ENCODE data around the genes TMEM132C, FZD10, STX2 and ULK1.

GRCh38 chr12:128266669-128267487, at the start of gene TMEM132C:
TMEM132C (plus strand) TSS chr12:128267170.
- PRO-cap: no peak

DNA sequence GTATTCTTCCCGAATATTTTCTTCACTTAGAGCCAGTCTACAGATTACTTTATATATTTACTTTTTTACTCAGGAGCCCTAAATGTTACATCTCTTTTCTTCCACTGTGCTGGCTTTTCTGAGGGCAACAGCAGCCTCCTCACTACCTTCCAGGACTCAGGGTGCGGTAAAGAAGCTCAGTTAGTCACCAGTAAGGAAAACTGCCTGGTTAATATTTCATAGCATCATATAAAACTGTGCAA, 220.3 kb downstream of the SLC15A4 start:
- PRO-cap: no peak

DNA sequence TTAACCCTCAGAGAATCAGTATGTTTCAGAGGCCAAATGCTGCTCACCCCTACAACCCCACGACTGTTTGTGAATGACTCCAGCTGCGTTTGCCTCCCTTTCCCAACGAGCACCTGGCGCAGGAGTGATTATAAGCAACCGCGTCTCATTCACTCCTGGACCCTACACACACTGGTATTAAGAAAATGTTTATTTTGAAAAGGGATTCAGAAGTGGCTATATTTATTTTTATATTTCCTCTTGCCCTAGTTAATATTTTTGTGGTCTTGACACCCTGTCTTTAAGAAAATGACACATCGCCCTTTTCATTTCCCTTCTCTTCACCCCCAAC, 77.9 kb downstream of the SLC15A4 start:
- PRO-cap: no peak

DNA sequence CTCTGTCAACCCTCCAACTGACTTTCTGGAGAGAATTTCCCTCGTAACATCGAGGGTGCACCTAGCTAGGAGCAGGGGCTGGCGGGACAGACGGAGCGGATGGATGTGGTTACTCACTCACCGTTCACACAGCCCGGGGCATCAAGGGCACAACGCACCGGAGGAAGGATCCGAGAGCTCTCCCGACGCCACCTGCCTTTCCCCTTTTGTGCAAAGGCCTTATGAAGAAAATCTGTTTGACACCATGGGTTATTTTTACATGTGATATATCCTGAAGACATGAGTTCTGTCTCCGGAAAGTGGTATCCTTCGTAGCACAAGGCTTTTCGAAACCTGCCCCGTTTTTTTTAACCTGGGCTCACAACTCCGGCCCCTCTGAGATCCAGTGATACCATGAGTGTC, 31.3 kb downstream of the SLC15A4 start:
- PRO-cap: no peak

- PRO-cap: no peak
Measured at GRCh38 chr12:128801793-128802470, 21.8 kb downstream of the SLC15A4 start.

GRCh38 chr12:129474123-129474416, 429.8 kb downstream of the TMEM132D start:
- PRO-cap: no peak

- PRO-cap: no peak
Measured at GRCh38 chr12:130160492-130161041, 1.7 kb upstream of the FZD10 start.

DNA sequence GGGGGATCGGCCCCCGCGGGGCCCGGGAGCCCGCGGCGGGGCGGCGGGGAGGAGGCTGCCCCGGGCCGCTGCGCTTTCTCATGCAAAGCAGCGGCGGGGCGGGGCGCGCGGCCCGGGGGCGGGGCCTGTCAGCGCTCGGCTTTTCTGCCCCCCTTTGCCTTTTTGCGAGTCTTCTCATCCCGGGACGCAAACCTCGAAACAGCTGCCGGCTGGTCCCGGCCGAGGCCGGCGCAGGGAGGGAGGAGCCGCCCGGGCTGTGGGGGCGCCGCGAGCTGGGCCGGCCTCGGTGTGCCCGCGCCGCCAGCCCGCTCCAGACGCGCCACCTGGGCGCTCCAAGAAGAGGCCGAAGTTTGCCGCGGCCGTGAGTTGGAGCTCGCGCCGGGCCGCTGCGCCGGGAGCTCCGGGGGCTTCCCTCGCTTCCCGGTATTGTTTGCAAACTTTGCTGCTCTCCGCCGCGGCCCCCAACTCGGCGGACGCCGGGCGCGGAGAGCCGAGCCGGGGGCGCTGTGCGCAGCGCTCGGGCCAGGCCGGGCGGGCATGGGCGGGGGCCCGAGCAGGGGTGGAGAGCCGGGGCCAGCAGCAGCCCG, at the start of gene FZD10:
TSS of gene FZD10 (plus strand) at position 171 of the 587 bp plus-strand sequence.
- PRO-cap: bidirectional peak, plus-strand start at position 171 of the sequence, minus-strand start at position 77 of the sequence

GRCh38 chr12:130775972-130776962, 60.2 kb upstream of the RIMBP2 start:
- PRO-cap: no peak

DNA sequence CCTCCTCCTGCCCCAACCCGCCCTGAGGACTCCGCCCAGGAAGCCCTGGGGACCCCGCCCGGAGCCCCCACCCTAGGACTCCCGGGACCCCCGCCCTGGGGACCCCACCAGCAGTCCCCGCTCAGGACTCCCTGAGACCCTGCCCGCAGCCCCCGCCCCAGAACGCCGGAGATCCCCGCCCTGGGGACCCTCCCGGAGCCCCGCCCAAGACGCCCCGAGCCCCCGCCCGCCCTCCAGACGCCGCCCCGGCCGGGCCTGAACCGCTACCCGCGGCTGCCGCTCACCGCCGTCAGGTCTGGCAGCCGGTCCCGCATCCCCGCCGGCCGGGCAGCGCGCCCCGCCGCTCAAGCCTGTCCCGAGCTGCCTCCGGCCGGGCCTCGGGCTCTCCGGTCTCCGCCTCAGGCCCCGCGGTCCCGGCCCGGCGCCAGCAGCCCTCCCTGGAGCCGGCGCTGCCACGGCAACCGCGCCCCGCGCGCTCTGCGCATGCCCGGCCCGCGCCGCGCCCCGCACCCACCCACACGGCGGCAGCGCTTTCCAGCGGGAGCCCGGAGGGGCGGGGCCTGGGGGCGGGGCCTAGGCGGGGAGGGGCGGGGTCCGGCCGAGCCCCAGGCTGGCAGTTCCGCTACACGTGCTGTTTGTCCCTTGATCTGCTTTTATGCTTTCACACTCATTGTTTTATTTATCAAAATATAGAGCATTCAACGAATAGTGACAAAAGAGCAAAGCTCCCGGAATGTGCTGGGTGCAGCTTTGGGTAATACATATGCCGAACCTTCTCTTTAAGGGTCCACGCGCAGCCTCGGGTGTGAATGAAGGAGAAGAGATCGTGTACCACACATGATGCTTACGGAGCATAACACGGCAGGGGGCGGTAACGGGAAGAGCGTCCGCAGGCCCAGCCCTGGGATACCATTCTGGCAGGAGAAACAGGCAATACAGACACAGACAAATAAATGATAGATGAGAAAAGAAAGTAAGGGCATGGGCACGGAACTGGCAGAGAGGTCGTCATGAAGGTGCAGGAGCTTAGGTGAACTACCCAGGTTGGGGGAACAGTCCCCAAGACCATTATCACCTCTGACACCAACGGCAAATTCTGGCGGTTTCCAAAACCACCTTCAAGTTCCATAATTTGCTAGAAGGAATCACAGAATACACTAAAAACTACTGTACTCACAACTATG, at the start of gene STX2:
TSS of gene STX2 (minus strand) at position 465 of the 1,184 bp plus-strand sequence.
- PRO-cap: unidirectional peak, minus-strand start at position 346 of the sequence; unidirectional peak, minus-strand start at position 485 of the sequence

DNA sequence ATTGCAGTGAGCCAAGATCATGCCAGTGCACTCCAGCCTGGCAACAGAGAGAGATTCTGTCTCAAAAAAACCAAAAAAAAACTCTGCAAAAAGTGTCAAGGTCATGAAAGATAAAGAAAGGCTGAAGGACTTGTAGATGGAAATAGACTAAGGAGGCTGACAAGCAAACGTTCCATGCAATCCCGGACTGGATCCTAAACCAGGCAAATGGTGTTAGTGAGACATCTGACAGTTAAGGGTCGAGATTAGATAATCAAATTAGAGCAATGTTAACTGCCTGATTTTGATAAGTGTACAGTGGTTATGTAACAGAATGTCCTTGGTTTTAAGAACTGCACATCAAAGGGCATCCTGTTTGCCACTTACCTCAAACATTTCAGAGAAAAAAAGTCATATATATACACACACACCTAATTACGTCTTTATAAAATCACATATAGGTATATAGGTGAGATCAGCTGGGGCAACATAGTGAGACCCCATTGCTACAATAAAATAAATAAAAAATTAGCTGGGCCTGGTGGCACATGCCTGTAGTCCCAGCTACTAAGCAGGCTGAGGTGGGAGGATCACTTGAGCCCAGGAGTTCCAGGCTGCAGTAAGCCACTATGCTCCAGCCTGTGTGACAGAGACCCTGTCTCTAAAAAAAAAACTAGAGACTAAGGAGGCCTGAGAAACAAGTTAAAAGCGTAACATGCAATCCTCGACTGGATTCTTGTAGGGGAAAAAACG, 3.3 kb upstream of the RAN start:
- PRO-cap: no peak

DNA sequence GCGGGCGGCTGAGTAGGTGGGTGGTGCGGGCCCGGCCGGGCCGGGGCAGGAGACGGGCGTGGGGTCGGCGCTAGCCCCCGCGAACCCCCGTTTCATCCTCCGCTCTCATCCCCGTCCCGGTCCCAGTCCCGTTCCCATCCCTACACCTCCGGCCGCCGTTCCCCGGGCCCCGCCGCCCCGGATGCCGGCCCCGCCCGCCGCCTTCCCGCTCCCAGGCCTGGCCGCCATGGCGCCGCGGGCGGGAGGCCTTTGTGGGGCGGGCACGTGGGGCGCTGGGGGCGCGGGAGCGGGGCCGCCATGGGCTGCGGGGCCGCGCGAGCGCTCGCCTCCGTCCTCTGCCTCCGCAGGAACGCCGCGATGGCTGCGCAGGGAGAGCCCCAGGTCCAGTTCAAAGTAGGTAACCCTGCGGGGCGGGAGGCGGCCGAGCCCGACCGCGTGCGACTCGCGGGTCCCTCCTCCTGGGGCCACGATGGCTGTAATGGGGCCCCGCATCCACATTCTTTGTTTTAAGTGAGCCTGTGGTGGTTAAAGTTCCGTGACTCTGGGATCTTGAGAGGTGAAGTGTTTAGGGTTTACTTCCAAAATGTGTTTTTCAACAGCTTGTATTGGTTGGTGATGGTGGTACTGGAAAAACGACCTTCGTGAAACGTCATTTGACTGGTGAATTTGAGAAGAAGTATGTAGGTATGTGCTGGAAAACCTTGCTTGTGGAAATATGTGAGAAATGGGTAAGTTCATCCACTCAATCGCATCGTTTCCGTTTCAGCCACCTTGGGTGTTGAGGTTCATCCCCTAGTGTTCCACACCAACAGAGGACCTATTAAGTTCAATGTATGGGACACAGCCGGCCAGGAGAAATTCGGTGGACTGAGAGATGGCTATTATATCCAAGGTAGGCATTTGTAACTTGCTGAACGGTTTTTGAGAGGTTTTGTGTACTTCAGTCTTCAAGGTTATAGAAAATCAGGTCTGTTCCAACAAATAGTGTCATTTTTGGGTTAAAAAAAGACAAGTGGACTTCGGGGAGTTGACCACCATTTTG, 692 bp downstream of the RAN start:
- PRO-cap: no peak

GRCh38 chr12:130992314-130992990, 38.7 kb downstream of the ADGRD1 start:
- PRO-cap: no peak

GRCh38 chr12:131012073-131012662, 58.5 kb downstream of the ADGRD1 start:
- PRO-cap: no peak

DNA sequence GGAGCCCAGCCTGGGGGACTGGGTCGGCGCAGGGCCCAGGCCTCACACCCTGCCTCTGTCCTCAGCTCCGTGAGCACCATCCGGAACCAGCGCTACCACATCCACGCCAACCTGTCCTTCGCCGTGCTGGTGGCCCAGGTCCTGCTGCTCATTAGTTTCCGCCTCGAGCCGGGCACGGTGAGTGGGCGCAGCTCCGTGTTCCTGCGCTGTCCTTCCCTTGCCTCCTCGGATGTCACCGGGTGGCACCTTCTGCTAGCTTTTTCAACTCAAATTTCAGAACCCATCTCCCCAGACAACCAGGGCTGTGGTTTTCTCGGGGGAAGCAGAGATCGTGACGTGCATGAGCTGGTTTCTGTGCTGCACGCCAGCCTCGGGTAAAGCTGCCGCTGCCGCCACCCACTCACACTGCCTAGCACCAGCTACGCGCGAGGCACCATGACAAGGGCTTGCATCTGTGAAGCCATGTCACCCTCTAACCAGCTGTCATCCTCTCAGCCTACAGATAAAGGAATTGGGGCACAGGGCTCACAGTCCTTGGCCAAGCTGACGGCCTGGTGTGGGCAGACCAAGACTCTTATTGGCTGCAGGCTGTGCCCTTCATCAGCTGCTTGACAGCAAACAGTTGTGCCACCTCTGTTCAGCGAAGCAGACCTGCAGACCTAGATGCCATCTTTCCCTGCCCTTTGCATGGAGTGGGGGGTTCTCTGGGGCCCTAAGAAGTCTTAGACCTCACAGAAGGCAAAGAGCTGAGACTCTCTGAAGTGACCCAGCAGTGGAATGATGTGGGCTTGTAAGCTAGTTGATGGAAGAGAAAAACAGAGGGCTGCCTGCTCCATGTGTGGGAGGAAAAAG, 152.2 kb downstream of the ADGRD1 start:
- PRO-cap: no peak

GRCh38 chr12:131351308-131352135, 359.4 kb upstream of the SFSWAP start:
- PRO-cap: no peak

DNA sequence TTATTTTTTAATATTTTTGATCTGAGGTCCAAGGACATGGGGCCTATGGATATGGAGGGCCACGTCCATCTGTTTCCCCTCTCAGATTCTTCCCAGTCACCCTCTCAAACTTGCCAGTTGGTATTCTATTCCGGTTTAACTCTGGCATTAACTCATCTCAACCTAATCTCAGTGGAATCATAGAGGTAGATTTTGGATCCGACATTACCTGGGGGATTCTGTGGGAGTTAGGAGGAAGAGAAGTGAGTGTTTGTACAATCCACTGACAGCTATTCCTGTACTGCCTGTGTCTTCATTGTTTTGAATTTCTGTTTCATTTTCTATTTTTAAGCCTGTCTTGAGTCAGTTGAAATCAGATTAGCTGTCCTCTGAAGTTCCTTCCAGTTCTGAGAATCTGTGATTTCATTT, 103.5 kb upstream of the SFSWAP start:
- PRO-cap: no peak

GRCh38 chr12:131713929-131715208, 3.5 kb downstream of the SFSWAP start:
- PRO-cap: no peak

- PRO-cap: bidirectional peak, plus-strand start at chr12:131894622, minus-strand start at chr12:131894429
Measured at GRCh38 chr12:131894062-131895165, at the start of gene ULK1. ULK1 (plus strand) TSS chr12:131894622.

DNA sequence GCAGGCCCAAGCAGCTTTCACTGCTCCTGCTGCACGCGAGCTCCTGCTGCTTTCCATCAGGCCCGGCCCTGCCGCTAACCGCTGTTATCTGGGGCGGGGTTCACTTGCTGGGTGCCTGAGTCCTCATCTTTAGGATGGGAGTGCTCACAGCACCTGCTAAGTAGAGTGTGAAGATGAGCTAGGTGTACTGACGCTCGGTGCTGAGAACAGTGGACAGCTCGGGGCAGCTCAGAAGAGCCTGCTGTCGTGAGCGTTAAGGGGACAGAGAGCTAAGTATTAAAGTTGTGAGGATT, 1.1 kb downstream of the PUS1 start:
- PRO-cap: no peak